NCI-H460 (cell line): ENCODE results near the genes RAP1B and LRRC10.

DNA sequence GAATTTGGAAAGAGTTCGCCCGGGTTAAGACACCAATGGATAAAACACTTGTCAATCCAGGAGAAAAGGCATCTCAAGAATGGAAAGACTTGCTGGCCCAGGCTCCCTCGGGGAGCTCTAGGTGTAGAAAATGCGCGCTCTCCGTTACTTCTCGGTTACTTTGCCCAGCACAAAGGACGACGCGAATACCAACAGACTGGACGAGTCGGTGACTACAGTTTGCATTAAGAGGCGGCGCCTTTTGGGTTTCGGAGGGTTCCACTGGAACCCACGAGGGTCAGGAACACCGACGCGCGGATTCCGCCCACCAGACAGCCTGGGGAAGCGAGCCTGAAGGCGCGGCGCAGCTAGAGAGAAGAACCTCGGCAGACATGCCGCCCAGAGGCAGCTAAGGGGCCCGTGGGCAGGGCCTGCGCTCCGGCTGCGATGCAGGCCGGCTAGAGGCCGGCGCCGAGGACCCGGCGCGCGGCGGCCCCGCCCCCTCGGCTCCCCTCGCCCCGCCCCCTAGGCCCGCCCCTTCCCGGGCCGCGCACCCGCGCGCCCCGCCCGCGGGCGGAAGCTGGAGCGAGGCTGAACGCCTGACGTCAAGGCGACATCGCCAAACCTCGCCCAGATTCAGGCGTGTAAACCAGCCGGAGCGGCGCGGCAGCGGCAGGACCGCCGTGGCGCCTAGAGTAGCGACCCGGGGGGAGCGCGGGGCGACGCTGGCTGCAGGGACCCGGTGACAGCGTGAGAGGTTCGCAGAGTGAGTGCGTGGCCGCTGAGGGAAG is at the start of gene RAP1B:
TSS of gene RAP1B (plus strand) at position 592 of the 770 bp plus-strand sequence.
RAMPAGE:
- cytosol, long total RNA, result start-site peak on the minus strand centred at position 427 of the sequence, 58 bp wide, 16 and 18 reads in 2 replicates; start-site peak on the plus strand centred at position 612 of the sequence, 103 bp wide, 1,574 and 1,859 reads in 2 replicates
- long total RNA, result start-site peak on the plus strand centred at position 658 of the sequence, 140 bp wide, 395 and 1,693 reads in 2 replicates
- nucleus, long total RNA, result start-site peak on the plus strand centred at position 610 of the sequence, 61 bp wide, 1,697 and 335 reads in 2 replicates

GRCh38 chr12:68613876-68614590 is 3.3 kb downstream of the RAP1B start:
RAMPAGE:
- cytosol, long total RNA, result no peak
- long total RNA, result no peak
- nucleus, long total RNA, result no peak

GRCh38 chr12:68625845-68626111 is 15.1 kb downstream of the RAP1B start:
RAMPAGE:
- cytosol, long total RNA, result no peak
- long total RNA, result no peak
- nucleus, long total RNA, result no peak

RAMPAGE:
- cytosol, long total RNA, result no peak
- long total RNA, result no peak
- nucleus, long total RNA, result no peak
Measured at GRCh38 chr12:68675475-68675963, 11.3 kb upstream of the NUP107 start.

DNA sequence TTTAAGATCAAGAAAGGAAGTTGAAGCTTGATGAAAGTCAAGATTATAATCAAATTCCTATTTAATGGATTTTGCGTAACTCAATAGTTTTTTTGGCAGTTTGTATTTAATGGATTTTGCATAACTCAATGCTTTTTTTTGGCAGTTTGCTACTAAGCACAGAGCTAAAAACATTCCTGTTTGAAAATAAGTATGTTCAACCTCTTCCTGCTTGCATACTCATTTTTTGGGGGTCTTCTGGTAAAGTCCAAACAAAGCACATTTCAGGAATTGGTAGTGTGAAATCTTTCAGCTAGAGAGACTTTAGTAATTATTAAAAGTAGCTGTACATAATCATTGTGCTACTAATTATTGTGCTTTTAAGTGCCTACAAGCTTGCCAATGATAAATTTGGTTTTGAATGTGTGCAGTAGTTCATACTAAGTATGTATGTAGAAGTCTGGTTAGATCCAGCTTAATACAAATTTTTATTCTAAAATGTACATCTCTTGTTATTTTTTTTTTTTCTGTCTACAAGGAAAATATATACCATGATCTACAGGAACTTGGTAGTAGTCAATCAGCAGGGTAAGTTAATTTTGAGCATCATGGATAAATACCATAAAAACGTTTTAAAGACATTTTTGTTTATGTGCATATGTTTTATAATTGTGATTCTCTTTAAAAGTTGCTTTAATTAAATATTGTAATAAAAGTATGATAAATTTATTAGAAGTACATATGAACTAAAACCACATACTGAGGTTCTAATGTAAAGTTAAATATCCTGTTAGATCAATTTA is 12.0 kb downstream of the MDM2 start:
RAMPAGE:
- cytosol, long total RNA, result no peak
- long total RNA, result no peak
- nucleus, long total RNA, result no peak

DNA sequence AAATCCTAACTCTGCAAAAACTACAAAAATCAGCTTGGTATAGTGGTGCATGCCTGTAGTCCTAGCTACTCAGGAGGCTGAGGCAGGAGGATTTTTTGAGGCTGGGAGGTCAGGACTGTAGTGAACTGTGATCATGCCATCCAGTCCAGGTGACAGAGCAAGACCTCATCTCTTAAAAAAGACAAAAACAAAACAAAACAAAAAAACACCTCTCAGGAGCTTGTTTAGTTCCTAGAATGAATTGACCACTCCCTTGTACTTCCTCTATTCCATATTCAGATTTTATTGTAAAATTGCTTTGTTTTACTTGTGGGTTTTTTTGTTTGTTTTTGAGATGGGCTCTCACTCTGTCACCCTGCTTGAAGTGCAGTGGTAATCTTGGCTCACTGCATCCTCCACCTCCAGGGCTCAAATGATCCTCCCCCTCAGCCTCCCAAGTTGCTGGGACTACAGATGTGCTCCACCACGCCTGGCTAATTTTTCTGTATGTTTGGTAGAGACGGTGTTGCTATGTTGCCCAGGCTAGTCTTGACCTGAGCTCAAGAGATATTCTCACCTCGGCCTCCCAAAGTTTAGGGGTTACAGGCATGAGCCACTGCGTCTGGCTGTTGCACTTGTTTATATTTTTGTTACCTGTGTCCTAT is 13.7 kb downstream of the MDM2 start:
RAMPAGE:
- cytosol, long total RNA, result no peak
- long total RNA, result no peak
- nucleus, long total RNA, result no peak

DNA sequence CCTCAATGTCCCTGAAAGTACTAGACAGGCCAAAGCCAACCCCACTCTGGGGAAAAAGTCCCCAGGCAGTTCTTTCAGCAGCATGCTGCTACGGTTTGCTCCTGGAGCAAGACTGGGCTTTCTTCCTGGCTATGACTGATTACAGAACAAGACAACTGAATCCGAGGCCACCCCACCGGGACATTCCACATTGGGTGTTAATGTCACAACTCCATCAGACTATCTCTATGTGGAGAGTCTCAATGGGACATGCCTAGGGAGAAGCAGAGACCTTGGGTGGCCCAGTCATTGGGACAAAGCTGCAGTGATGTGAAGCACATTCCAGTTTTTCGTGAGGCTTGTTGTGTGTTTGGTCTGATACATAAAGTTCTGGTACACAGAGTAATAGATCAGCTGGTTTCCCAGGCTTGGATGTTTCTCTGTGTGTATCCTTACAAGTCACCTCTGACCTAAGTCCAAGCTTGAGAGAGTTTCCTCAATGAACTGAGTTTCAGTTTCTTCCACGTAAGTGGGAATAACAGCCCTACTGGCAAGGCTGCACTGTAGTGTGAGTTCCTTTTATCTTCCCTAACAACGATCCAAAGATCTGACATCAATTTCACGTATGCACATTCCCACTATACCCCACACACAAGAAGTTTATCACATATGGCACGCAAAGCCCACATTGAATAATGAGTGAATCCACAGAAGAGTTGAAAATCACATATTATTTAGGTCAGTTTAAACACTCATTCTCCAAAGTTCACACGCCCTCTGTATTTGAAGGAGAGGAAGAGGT is 42.2 kb downstream of the CPM start:
RAMPAGE:
- cytosol, long total RNA, result no peak
- long total RNA, result no peak
- nucleus, long total RNA, result no peak

DNA sequence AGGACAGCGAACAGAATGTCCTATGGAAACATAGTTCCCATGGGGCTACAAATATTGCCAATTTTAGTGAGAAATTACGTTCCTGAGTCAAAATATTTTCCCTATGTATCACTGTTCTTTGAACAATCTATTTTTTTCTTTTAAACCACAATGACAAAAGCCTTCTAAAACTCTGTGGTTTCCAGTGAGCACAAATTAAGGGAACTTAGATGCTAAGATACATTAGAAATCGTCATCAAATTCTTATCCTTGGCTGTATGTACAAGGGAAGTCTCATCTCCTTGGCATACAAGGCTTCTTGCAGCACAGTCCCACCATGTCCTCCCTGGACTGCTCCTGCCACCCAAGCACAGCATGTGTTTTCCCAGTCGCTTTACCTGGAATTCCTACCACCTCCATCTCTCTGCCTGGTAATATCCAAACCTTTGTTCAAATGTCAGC is 17.9 kb downstream of the CPM start:
RAMPAGE:
- cytosol, long total RNA, result no peak
- long total RNA, result no peak
- nucleus, long total RNA, result no peak

DNA sequence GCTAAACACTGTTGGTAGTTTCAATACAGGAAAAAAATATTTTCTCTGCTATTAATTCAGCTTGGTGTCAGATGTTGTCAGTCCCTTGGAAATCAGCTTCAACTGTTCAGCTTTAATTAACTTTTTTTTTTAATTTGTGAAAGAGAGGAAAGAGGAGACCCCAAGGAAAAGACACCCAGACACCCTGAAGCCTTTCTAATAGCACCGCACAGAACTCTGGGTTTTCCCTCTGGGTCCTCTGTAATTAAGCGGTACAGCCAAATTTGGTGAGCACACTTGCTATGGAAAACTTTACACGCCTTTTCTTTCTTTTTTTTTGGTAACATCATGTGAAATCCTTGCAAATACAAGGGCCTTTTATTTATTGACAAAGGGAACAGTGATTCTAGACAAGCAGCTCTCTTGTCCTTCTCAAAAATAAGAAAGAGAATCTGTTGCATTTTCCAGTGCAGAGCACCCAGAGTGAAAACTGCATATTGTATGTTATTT is 44.3 kb upstream of the CPM start:
RAMPAGE:
- cytosol, long total RNA, result no peak
- long total RNA, result no peak
- nucleus, long total RNA, result no peak

RAMPAGE:
- cytosol, long total RNA, result no peak
- long total RNA, result no peak
- nucleus, long total RNA, result no peak
Measured at GRCh38 chr12:69239717-69240652, 616 bp downstream of the CPSF6 start.

DNA sequence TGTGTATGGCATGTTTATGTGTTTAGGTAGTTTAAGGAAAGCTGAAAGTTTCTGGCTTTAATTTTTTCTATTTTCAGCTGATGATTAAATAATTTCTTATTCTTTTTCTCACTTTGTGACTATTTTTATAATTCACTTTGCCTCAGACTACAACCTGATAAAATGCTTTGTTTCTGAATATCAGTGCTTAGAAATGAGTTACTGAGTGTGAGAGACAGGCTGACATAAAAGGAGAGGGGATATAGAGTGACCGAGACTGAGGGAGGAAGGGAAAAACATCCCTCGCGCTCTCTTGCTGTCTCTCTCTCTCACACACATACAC is 45.0 kb downstream of the FRS2 start:
RAMPAGE:
- cytosol, long total RNA, result no peak
- long total RNA, result no peak
- nucleus, long total RNA, result no peak

RAMPAGE:
- cytosol, long total RNA, result no peak
- long total RNA, result no peak
- nucleus, long total RNA, result no peak
Measured at GRCh38 chr12:69610193-69610392, 614 bp downstream of the LRRC10 start.

GRCh38 chr12:69610561-69611198 is at the start of gene LRRC10:
Gene LRRC10, minus strand, starts transcription at chr12:69610907.
RAMPAGE:
- cytosol, long total RNA, result no peak
- long total RNA, result no peak
- nucleus, long total RNA, result no peak

DNA sequence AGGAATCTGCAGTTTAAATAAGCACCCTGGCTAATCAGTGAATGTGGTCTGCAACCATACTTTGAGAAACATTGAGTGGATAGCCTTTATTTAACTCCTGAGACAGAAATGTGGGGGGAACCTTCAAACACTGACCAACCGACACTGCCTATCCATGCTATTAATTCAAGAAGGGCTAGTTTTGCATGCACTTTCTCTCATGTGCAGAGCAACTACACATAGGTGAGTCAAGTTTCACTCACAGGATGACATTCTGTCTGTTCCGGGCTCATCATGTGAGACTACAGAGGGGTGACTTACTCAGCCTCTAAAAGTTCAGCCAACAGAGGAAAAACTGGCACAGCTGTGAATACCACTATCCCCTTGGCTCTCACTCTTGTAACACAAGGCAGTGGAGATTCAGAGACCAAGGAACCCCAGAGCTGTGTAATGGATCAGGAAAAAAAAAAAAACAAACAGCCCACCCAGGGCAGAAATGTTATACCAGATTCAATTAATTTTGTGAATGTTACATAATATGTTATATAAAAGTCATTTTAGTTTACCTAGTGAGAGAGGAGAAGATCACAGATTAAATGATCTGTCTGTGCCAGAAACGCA is 13.3 kb downstream of the BEST3 start:
RAMPAGE:
- cytosol, long total RNA, result no peak
- long total RNA, result no peak
- nucleus, long total RNA, result no peak

DNA sequence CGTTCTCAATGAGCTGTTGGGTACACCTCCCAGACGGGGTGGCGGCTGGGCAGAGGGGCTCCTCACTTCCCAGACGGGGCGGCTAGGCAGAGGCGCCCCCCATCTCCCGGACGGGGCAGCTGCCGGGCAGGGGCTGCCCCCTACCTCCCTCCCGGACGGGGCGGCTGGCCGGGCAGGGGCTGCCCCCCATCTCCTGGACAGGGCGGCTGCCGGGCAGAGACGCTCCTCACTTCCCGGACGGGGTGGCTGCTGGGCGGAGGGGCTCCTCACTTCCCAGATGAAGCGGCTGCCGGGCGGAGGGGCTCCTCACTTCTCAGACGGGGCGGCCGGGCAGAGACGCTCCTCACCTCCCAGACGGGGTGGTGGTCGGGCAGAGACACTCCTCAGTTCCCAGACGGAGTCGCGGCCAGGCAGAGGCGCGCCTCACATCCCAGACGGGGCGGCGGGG is 28.1 kb downstream of the MYRFL start:
RAMPAGE:
- cytosol, long total RNA, result no peak
- long total RNA, result no peak
- nucleus, long total RNA, result no peak

GRCh38 chr12:69896423-69897311 is 71.6 kb downstream of the MYRFL start:
RAMPAGE:
- cytosol, long total RNA, result no peak
- long total RNA, result no peak
- nucleus, long total RNA, result no peak

DNA sequence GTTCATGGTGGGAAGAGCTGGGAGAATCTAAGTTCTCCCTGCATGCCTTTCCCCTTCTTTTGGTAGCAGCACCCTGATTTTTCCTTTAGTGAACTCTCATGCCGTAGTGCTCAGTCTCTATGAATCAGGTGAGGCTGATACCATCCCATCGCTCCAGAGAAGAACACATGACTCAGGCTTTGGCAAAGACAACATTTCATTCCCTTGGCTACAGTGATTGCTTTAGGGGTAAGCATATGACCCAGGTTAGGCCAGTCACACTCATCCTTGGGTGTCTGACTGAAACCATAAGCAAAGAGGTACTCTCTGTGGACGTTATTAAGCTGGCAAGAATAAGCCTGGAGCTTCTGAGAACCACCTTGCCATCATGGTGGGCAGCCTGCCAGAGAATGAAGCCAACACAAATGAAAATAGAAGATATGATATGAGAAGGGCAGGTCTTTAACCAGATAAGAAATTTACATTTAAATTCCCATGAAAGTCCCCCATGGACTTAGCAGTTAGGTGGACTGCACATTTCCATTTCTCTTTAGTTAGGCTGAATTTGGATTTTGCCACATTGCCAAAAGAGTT is 141.9 kb downstream of the MYRFL start:
RAMPAGE:
- cytosol, long total RNA, result no peak
- long total RNA, result no peak
- nucleus, long total RNA, result no peak

DNA sequence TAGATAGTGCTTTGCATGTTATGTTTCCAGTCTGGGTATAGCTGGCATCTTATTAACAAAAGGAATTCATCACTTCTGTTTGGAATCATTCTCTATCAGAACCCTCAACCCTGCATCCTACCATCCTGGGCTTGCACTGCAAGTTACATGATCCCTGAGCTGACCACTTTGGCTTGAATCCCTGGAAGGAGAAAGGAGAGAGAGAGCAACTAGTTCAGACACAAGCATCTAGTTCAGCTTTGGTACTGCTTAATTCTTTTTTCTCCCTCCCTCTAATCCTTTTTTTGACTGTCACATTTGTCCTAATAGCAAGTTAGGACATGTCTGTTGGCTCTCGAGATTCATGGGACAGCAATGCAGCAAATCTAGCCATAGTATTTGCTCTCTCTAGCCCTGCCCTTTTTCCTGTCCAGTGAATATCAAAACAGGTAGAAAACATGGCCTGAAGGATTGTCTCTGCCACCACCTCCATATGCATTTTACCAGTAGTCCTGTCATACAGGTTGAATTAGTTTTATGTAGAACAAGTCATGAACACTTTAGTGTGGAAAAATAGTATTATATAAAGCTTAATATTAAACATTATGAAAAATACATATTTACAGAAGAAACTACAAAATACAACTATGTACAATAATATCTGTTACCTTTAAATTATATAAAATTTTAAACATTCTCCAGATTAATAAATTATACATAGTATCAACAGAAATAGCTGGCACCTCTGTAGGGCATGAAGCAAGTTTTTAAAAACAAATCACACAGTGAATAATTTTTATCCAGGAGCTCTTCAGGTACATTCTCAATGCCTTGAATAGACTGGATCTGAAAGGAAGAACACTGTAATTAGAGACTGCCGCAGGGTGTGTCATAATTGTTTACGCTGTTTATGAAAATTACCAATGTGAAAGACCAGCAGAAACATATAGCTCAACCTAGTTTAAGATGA is 116.3 kb downstream of the PTPRB start:
RAMPAGE:
- cytosol, long total RNA, result no peak
- long total RNA, result no peak
- nucleus, long total RNA, result no peak

GRCh38 chr12:71117880-71118817 is 39.6 kb downstream of the TSPAN8 start:
RAMPAGE:
- cytosol, long total RNA, result no peak
- long total RNA, result start-site peak on the minus strand at chr12:71118198-71118274, 21 and 92 reads in 2 replicates; start-site peak on the minus strand at chr12:71118442-71118538, 21 and 175 reads in 2 replicates
- nucleus, long total RNA, result start-site peak on the minus strand at chr12:71118445-71118503, 125 and 29 reads in 2 replicates

DNA sequence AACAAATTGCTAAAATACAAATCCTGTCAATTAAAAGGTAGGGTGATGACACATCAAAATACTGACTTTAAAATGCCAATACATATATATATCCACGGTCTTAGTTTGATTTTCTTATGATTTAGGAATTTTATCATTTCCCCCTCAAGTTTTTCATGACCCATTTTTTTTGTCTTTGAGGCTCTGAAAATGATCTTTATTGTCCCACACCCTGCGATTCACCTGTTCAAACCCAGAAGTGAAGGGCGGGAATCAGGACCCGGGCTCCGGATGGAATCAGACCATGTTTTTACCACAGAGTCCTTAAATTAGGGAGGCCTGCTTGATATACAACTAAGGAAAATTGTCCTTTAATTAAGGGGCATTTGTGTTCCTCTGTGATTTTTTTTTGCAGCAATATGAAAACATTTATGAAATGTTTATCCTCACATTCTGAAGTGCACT is 794 bp downstream of the TSPAN8 start:
RAMPAGE:
- cytosol, long total RNA, result no peak
- long total RNA, result no peak
- nucleus, long total RNA, result no peak